Ascending aorta (tissue), 1 donor: ENCODE data around the genes BASP1, CDH12 and MTMR12.

- PRO-cap: no peak
These were observed 1.0 kb upstream of the RETREG1 start for GRCh38 chr5:16617461-16618571.

DNA sequence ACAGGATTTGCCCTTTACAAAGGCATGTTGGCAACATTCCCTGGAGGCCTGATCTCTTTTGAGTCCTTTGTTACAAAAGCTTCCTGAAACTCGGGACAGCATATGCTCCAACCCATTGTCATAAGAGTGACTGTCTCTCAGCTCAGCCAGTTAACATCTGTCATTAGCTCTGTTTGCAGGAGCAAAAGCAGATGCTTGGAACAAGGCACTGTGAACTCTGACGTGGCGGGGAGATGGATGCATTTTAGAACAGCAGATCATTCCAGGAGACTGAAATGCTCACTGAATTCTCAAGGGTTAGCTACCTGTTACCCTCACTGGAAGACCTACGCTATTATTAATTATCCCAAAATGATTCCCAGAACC is 80.5 kb downstream of the MYO10 start:
- PRO-cap: no peak

- PRO-cap: no peak
These were observed 40.8 kb downstream of the MYO10 start for GRCh38 chr5:16895233-16895764.

GRCh38 chr5:16936380-16937014 is 409 bp upstream of the MYO10 start:
- PRO-cap: bidirectional peak, plus-strand start at chr5:16936458, minus-strand start at chr5:16936265

DNA sequence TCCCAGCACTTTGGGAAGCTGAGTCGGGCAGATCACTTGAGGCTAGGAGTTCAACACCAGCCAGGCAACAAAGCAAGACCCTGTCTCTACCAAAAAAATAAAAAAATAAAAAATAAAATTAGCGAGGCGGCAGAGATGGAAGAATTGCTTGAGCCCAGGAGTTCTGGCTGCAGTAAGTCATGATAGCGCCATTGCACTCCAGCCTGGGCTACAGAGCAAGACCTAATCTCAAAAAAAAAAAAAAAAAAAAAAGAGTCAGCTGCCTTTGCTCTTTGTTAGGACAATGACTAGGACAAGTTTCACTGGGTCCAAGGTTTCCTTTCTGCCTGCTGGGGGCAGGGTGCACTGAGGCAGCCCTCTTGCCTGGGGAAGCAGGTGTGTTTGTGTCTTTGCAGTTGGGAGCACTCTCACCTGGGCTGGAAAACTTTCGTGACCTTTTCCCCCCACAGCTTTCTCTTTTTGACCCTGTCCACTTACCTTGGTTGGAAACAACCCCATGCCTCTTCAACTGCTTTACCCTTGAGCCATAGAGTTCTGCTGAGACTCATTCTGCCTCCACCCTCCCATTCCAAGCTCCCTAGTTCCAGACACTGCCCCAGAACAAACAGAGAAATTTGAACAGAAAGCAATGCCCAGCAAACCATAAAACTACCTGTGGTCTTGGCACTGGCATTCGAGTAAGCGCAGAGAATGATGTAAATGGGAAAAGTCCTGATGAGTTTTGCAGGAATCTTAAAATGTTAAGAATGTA is 16.9 kb upstream of the MYO10 start:
- PRO-cap: no peak

DNA sequence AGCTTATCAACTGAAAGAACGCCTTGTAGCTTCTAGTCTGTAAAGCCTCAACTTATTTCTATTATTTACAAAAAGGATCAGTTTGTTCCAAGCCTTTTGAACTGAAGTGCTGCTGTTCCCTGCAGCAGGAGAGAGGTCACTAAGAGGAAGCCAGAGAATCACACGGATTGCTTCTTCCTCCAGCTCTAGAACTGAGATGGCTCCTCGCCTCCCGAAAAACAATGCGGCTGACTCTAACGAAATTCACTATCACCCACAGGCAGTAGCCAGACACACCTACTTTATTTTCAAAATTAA is 139.5 kb upstream of the BASP1 start:
- PRO-cap: no peak

- PRO-cap: unidirectional peak, plus-strand start at chr5:17217634
These were observed at the start of gene BASP1 for GRCh38 chr5:17217188-17217962. TSS of gene BASP1 (plus strand) at chr5:17217631.

GRCh38 chr5:17436689-17437080 is 55.2 kb downstream of the H3Y2 start:
- PRO-cap: no peak

DNA sequence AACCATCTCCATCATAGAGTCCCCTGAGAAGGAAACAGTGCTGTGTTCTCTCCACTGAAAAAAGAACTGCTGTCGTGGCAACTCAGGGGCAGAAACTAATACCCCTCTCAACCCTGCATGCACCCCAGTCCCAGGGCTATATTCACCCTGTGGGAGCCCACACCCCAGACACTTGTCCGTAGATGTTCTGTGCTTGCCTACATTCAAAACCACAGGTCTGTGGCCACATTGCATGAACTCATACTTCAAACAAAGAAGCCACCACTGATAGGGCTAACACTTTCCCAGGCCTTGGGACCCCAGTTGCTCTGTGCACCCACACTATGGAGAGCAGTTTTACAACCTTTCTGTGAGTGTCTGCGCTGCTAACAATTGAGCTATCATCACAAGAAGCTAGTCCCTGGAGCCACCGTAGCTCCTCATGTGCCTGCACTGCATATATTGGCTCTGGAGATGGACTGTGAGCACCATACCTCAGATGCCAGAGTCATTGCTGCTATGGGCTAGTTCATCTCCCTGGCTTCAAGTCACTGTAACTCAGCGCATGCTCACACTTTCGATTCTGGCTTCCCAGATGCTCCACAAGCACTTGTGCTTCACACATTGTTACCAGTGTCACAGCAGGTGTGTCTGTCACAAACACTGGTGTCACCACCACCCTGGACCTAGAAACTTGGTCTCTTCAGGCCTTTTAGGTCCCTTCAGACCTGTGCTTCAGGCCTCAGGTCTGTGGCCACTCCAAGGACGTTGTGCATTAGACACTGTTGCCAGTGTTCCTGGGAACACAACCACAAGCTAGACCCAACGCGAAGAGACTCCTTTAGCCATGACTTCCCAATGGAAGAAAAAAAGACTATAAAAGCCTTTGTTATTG is 1319.4 kb downstream of the CDH12 start:
- PRO-cap: no peak

- PRO-cap: no peak
These were observed at the start of gene CDH12 for GRCh38 chr5:22853145-22853675. TSS of gene CDH12 (minus strand) at chr5:22853344.

GRCh38 chr5:23727261-23727647 is 219.8 kb downstream of the PRDM9 start:
- PRO-cap: no peak

- PRO-cap: no peak
These were observed 13.0 kb upstream of the PDZD2 start for GRCh38 chr5:31625966-31626361.

DNA sequence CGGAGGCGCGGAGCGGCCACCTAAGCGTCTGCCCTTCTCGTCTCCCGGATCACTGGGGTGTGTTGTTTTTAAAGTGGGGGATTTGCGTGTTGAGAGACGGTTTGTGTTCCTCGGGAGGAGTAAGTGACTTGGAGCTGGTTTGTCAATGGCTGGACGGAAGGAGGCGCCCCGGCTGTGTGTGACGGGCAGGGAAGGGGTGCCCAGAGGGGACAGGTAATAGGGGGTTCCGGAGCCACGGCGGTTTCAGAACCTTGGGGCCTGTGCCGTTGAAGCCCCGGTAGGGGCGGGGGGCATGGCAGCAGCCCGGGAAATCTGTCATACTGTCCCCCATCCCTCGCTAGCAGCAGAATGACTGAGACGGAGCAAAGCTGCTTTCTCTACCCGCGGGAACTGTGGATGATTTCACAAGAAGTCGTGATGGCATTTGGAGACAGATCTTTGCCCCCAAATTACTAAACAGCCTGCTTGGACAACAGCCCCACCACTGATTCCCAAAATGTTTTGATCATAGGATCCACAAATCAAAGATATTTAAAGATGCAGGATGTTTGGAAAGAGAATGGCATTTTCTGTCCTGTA is 216.4 kb downstream of the PDZD2 start:
- PRO-cap: unidirectional peak, minus-strand start at position 46 of the sequence

GRCh38 chr5:31937118-31938145 is 236.7 kb downstream of the GOLPH3 start:
- PRO-cap: no peak

DNA sequence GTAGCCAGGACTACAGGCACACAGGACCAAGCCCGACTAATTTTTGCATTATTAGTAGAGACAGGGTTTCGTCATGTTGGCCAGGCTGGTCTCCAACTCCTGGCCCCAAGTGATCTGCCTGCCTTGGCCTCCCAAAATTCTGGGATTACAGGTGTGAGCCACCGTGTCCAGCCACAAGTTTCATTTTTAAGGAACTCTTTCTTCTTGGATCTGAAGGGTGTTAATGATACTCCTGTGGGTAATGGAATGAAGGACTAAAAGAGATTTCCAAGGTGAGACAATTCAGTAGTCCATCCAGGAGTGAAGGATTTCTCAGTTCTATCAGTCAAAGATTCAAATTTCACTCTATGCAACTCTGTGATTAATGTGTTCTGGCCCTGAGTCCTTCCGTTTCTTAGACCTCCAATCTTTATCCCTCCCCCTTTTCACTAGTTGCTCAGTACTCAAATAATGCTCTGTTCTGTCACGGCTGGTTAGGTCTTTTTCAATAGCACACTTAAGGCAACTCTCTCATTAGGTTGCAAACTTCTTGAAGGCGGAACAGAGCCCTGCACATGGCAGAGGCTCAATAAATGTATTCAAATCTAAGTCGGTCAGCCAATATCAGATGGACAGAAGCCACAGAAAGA is 66.7 kb upstream of the GOLPH3 start:
- PRO-cap: no peak

- PRO-cap: no peak
These were observed 21.6 kb downstream of the MTMR12 start for GRCh38 chr5:32290923-32291655.

DNA sequence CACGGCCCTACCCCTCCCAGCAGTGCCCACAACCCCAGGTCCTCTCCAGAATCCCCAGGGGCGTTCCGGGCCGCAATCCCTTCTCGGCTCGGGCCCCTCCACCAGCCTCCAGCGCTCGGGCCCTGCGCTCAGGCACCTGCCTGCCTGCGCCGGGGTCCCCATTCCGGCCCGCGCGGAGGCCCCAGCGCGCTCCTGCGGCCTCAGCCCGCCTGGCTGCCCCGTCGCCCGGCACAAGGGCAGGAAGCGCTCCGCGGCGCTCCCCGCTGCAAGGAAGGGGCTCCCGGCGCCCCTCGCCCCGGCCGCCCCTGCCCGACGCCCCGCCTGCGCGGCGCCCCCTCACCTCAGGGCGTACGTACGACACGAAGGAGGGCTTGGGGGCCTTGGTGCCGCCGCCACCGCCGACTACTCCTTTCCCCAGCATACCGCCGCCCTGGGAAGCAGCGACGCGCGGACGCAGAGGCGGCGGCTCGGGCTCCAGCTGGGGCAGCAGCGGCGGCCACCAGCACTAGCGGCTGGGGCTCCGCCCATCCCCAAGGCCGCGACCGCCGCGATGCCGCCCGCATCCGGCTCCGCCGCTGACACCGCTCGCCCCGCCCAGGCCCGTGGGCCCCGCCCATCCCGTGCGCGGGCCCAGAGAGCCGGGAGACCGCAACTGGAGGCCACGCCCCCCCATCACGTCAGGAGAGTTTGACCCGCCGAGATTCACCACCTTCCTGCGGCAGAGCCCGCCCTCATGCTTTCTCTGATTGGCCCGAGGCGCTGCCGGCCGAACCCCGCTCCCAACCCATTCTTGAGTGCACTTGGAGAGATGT is at the start of gene MTMR12:
TSS of gene MTMR12 (minus strand) at position 522 of the 812 bp plus-strand sequence.
- PRO-cap: bidirectional peak, plus-strand start outside the sequence, minus-strand start at position 552 of the sequence

DNA sequence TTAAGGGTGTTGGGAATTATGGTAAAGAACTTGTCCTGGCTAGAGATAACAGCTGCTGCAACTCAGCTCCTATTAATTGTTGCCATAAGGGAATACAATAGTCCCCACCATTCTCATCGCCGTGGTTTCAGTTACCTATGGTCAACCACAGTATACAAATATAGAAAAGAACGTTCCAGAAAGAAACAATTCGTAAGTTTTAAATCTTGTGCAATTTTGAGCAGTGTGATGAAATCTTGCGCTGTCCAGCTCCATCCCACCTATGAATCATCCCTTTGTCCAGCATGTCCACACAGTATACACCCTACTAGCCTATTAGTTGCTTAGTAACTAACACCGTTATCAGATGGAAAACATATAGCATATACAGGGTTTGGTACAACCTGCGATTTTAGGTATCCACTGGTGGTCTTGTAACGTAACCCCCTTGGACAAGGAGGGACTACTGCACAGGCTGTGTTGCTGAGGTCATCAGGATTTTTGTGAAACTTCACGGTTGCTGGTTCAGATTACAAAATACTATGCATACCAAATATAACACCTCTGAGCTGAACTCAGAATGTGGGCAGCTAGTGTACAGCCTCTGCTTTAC is 53.5 kb downstream of the ZFR start:
- PRO-cap: no peak

DNA sequence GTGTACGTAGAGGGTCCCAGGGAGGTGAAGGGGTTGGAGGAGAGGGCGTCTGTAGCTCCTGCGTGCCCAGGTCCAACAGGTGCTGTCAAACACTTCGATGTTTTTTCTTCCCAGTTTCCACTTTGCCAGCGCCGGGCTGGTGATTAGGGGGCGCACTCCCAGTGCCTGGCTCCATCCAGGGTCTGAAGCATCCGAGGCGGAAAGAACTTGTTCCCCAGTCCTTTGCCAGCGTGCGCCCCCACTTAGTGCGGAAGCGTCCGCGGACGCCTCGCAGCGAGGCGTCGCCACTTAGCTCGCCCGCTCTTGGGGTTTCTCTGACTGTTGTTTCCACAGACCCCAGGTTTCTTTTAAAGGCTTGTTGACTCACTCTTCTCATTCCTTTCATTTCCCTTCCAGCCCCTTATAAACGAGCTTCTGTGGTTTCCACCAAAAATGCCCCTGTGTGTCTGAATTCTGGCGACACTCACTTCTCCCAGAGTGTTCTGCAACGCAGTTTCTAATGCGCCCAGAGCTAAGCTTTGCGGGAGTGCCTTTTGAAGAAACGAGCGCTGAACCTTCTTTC is 1.7 kb downstream of the NPR3 start:
- PRO-cap: no peak

GRCh38 chr5:33297805-33298248 is 142.9 kb upstream of the TARS1 start:
- PRO-cap: no peak